ENCODE measurements around a stretch of chr1.

GRCh38 chr1:211606806-211607442, 28.0 kb upstream of the SLC30A1 start:
- PRO-cap = no peak

DNA sequence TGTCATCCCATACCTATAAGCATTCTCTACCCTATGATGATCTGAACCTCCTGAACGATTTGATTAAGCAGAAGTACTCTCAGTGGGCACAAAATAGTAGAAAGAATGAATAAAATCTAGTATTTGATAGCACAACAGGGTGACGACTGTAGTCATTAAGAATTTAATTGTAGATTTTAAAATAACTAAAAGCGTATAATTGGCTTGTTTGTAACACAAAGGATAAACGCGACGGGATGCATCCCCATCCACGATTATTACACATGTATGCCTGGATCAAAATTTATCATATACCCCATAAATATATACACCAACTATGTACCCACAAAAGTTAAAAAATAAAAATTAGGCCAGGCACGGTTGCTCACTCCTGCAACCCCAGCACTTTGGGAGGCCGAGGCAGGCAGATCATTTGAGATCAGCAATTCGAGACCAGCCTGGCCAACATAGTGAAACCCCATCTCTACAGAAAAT, 46.0 kb downstream of the NEK2 start:
- PRO-cap = no peak

GRCh38 chr1:211632094-211632575, 43.3 kb downstream of the NEK2 start:
- PRO-cap = no peak

- PRO-cap = no peak
These were observed 73.7 kb upstream of the NEK2 start for GRCh38 chr1:211749086-211749624.

DNA sequence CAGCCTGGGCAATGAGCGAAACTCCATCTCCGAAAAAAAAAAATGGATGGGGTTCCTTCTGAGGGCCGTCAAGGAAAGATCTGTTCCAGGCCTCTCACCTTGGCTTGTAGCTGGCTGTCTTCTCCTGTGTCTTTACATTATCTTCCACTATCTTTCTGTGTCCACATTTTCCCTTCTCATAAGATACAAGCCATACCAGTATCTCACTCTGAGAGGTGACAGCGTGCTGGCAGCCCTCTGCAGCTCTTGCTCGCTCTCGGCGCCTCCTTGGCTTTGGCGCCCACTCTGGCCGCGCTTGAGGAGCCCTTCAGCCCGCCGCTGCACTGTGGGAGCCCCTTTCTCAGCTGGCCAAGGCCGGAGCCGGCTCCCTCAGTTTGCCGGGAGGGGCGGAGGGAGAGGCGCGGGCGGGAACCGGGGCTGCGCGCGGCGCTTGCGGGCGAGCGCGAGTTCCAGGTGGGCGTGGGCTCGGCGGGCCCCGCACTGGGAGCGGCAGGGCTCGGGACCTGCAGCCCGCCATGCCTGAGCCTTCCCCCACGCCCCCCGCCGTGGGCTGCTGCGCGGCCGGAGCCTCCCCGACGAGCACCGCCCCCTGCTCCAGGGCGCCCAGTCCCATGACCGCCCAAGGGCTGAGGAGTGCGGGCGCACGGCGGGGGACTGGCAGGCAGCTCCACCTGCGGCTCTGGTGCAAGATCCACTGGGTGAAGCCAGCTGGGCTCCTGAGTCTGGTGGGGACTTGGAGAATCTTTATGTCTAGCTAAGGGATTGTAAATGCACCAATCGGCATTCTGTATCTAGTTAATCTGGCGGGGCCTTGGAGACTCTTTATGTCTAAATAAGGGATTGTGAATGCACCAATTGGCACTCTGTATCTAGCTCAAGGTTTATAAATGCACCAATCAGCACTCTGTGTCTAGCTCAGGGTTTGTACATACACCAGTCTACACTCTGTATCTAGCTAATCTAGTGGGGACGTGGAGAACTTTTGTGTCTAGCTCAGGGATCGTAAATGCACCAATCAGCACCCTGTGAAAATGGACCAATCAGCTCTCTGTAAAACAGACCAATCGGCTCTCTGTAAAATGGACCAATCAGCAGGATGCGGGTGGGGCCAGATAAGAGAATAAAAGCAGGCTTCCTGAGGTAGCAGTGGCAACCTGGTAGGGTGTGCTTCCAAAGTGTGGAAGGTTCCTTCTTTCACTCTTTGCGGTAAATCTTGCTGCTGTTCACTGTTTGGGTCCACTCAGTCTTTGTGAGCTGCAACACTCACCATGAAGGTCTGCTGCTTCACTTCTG, 59.0 kb upstream of the LPGAT1 start:
- PRO-cap = no peak

DNA sequence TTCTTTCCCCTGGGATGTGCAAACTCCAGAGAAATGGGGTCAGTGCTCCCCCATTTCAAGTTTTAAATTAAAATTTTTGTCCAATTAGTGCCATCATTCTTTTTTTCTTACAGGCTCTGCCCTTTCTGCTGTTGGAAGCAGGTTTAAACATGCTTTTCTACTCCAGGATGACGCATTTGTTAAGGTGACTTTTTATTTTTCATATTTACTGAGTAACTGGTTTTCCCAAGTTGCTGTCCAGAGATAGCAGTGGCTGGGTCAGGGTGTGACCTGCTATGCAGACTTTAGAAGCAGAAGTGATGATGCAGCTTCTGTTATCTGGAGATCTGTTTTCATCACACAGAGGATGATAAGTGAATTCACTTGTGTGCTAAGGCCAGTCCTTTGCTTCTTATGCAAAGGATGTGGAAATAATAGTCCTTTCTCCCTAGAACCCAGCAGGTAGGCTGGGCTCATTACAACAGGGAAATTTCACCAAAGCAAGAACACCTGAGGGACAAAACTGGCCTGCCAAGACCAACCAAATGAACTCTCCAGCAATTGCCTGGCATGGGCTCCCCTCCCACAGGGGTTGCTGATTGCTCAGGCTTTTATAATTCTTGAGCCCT, 97.7 kb upstream of the LPGAT1 start:
- PRO-cap = no peak

DNA sequence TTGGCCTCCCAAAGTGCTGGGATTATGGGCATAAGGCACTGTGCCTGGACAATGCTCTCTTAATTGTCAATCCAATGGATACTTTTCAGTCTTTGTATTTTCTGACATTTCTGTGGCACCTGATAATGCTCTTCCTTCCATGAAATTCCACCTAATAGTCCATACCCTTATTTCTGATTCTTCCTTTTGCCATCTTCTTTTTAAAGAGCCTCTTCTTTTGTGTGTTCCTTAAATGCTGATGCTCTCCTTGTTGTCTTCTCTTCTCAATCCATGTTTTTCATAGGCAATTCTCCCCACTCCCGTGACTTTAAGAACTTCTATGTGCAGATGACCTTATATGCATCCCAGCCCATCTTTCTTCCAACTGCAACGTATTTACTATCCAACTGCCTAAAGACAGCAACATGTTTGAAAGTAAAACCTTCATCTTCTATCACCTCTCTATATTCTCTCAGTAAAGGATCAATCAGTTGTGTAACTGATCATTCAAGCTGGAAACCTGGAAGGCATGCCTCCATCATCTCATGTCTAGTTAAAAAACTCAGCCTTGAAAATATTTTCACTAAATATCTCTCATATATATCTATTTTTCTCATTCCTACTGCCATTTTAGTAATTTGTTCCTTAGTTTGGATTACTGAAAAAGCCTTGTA, 86.3 kb downstream of the INTS7 start:
- PRO-cap = no peak

GRCh38 chr1:212010716-212011468, 24.5 kb downstream of the INTS7 start:
- PRO-cap = no peak

GRCh38 chr1:212067920-212068454, 32.4 kb downstream of the DTL start:
- PRO-cap = no peak

DNA sequence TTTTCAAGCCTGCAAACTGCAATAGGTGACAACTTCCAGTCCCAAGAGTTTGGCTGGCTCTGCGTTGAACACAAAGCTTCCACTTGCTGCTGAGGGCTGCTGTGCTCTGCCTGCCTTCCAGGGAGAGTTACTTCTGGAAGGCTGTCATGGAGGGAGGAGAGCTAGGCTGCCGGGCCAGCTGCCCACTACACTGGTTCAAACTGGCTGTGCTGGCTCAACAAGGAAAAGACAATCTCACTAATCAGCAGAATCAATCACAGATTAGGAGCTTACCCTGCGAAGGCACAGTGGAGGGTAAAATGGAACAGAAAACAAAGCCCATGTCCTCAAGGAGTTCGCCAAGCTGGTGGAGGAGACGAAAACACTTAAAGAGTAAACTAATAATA, 46.6 kb upstream of the PPP2R5A start:
- PRO-cap = no peak

DNA sequence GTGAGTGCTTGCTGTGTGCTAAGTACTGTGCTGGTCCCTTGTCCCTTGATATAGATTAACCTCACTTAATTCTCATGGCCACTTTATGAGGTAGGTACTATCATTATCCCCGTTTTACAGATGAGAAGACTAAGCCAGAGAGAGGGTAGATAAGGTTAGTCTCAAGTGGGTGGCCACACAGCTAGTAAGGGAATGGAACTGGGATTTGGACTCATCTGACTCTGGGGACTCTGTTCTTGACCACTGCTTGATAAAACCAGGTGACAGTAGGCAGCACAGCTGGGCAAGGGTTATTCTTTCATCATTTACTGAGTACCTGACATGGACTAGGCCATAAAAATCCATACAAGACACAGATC, 37.3 kb upstream of the PPP2R5A start:
- PRO-cap = no peak

DNA sequence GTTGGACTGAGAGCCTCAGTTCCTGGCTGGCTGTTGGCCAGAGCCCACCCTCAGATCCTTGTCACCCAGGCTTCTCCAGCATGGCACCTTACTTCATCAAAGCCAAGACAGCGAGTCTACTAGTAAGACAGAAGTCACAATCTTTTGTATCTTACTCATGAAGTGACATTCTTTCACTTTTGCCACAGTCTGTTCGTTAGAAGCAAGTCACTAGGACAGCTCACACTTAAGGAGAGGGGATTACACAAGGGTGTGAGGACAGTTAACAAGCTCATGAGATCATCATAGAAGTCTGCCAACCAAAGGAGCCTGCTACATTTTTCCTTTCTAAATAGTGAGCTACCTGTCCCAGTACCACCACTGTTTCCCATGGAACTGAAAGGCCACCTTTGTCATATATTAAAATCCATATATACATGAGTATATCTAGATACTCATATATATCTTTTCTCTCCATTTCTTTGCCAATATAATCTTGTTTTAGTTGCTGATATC, 61.5 kb downstream of the PACC1 start:
- PRO-cap = no peak

DNA sequence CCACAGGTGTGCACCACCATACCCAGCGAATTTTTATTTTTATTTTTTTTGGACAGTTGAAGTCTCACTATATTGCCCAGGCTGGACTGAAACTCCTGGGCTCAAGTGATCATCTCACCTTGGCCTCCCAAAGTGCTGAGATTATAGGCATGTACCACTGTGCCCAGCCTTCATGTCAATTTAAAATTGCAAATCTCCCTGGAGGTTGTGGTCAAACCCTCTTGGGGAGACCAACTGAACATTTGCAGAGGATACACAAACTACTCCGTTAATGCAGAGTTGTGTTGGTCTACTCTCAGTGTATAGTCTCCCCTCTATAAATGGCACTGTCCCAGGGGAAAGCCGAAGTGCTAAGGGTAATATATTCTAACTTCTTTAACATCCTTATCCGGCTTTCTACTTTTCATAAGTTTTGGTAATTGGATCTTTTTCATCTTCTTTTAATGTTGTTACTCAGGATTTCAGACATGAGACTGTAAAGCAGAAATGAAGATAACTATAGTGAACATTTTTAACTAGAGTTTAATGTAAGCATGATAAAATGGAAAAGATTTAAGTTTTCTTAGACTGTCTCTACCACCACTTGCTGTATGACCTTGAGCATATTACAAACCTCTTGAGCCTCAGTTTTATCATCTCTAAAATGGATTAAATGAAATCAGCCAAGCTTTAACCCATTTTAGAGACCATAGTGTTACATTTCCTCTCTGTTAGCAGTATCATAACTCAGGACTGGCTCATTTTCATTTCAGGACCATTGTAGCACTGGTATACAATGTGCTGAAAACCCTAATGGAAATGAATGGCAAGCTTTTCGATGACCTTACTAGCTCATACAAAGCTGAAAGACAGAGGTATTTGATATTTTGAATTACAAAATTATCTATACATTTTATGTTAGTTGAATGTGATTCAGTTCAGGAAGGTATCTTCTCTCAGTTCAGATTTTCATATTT, 56.5 kb downstream of the PACC1 start:
- PRO-cap = no peak

GRCh38 chr1:212469899-212470554, 37.3 kb downstream of the NENF start:
- PRO-cap = bidirectional peak, plus-strand start at chr1:212470329, minus-strand start at chr1:212470177

GRCh38 chr1:212488360-212489139, 55.8 kb downstream of the NENF start:
- PRO-cap = no peak

GRCh38 chr1:212542653-212543290, 65.8 kb upstream of the ATF3 start:
- PRO-cap = no peak

DNA sequence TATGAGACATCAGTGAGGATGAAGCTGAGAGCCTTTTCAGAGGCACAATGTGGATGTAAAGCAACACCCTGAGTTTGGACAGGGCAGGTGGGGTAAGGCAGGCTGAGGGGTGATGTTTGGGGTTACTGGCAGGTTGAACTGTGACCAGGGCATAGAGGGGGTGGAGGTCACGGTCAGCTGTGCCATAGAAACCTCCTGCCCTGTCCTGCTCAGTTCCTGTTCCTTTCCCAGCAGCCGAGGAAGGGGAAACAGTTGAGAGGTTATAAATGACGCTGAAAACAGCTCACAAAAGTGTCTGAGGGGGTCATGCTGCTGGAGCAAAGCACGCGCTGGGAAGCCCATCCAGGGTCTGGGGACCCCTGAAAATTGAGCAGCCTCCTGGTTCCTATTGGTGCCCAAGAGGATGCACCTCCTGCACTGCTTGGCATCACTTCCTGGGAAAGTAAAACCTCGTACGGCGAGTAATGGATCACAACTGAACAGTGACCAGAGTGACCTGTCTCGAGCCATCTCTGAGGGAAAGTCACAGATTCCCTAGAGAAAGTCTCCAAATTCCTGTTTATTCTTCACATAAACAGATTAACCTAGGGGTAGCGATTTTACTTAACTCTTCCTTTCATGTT, 42.0 kb upstream of the ATF3 start:
- PRO-cap = unidirectional peak, plus-strand start at position 445 of the sequence

- PRO-cap = no peak
These were observed 2.0 kb downstream of the ATF3 start for GRCh38 chr1:212610238-212611234.

DNA sequence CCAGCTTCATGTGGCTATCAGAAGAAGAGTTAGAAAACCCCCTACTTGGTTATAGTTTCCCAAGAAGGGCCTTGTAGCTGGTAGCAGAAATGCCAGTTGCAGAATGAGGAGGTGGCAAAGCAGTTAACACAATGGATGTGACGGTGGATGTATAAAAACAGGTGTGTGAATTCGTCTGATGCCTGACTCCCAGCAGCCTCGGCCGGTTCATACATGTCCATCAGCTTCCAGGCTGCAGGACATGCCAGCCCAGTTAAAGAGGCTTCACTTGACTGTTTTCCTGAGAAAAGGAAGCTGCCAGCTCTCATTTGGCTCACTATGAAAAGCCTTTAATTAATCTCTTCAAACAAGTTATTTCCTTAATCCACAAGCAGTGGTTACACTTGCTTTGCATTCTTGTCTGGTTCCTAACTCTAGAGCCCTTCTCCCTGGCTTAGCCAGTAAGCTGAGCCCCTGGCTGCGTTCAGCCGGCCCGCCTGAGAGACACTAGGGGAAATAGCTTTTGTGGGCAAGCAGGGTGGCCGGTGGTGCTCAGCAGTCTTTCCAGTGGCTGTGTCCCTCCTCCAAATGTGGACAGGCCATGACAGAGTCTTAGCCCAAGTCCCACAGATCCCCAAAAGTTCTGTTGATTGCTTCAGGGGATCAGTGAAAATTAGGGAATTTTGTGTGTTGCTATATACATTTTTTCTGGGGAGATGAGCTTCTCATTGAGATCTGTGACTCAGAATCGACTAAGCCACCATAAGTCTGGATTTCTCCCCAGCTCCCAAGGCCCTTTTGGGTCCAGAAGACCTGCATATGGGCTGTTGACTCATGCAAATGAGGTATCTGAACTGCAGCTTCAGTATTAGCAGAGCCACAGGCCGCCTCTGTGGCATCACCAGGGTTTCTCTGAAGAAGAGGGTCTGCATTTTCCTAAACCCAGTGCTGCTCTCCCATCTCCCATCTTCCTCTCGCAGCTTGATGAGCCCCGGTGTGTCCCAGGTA, 5.7 kb upstream of the GARIN4 start:
- PRO-cap = no peak

DNA sequence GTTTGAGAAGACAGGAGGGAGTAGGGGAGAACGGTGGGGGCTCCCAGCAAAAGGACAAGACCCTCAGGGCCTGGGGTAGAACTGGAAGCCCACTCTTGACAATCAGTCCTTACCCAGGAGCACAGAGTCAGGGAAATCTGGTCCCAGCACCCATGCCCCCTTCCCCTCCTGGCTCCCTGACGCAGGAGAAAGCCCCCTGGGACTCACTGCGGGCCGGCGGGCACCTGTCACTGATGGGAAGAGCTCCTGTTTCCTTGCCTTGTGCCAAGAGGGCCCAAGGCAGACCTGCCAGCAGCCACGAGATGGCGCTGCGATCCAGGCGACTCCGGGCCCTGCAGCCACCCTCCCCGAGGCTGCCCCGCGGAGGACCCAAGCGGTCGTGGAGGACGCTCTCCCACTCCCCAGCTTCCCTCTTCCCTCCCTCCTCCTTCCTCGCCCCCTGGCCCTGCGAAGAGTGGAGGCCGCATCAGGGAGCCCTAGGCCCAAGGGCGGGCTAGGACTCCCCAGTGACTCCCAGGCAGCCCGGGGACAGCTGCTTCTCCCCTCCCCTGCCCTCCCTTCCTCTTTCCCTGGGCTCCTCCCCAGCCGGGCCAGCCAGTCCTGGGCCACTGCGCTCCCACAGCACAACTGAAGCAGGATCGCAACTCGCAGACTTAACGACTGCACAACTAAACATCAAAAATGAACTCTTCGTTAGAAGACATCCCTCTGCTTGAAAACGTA, 34.4 kb downstream of the BATF3 start:
- PRO-cap = bidirectional peak, plus-strand start at position 624 of the sequence, minus-strand start at position 629 of the sequence